Glomerular endothelial cell (primary cell): ENCODE data around the genes SH3TC1 and USP17L5.

- RAMPAGE, long total RNA = no peak
These were observed 13.3 kb upstream of the ABLIM2 start for GRCh38 chr4:8171898-8172341.

GRCh38 chr4:8198723-8199700 is at the start of gene SH3TC1:
Gene SH3TC1 (plus strand): TSS chr4:8199290.
- RAMPAGE, long total RNA = start-site peak on the plus strand at chr4:8199283-8199371, 396 and 787 reads in 2 replicates

- RAMPAGE, long total RNA = no peak
These were observed 21.8 kb downstream of the SH3TC1 start for GRCh38 chr4:8220874-8221379.

- RAMPAGE, long total RNA = no peak
These were observed 36.6 kb downstream of the HTRA3 start for GRCh38 chr4:8306036-8306656.

GRCh38 chr4:8319934-8320391 is 50.4 kb downstream of the HTRA3 start:
- RAMPAGE, long total RNA = no peak

- RAMPAGE, long total RNA = no peak
These were observed 74.6 kb downstream of the ACOX3 start for GRCh38 chr4:8365793-8366466.

GRCh38 chr4:8394149-8394653 is 46.3 kb downstream of the ACOX3 start:
- RAMPAGE, long total RNA = no peak

DNA sequence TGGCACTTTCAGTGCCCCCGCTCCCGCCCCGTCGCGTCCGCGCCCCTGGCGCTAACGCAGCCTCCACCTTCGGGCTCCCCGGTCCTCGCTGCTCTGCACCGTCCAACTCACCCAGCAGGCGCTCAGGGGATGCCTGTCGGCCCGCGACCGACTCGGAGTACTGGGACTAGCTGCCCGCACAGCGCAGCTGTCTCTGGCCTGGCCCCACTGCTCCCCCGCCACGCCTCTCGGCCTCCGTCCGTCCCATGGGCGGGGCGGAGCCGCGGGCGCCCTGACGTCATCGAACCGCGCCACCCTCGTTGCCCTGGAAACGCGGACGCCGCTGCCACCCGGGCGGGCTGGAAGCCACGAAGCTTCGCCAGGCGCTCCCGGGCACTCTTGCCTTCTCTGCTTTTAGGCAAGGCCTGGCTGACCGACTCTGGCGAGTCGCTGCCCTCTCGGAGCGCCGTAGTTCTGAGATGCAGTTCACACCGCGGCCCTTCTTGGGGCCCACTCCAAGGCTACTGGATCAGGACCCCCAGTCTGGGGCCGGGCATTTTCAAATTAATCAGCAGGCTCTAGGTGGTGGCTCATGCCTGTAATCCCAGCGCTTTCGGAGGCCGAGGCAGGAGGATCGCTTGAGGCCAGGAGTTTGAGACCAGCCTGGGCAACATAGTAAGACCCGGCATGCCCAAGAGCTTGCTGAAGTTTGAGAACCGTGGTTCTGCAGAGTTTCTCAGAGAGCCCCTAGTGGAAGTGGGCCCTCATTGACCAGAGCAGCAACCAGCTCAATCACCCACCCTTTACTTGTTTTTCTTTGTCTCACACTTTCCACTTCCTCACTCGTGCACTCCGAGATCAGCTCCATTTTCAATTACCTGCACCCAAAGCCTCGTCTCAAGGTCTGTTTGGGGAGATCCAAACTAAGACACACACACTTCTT is 12.0 kb downstream of the ACOX3 start:
- RAMPAGE, long total RNA = start-site peak on the minus strand centred at position 209 of the sequence, 41 bp wide, 22 and 42 reads in 2 replicates

DNA sequence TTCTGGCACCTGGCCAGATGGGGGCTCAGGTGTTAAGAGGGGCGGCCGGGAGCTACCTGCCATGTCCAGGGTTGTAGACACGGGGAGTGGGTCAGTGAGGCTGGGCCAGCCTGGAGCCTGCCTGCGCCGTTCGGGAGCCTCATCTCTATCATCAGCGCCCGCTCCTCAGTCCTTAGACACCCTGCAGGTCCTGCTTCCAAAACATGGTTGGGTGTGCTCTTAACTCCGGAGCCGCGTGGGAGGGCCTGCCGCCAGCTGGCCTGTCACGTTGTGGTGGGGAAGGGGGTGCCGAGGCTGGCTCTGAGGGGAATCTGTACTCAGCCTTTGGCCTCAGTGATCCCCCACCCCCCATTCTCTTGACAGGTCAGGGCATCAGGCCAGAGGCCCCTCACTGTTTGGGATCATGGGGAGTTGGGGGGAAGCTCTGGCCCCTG is 33.2 kb downstream of the TRMT44 start:
- RAMPAGE, long total RNA = no peak

- RAMPAGE, long total RNA = no peak
These were observed 17.9 kb upstream of the FAM90A26 start for GRCh38 chr4:9151966-9152985.

DNA sequence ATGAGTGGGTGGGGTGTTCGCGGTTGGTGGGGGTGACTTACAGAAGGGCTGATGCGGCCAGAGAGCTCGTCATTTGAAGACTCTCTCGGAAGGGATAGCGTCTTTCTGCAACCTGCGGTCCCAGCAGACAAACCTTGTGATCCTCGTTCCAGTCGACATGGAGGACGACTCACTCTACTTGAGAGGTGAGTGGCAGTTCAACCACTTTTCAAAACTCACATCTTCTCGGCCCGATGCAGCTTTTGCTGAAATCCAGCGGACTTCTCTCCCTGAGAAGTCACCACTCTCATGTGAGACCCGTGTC is at the start of gene USP17L5:
USP17L5 (plus strand) TSS at position 158 of the 304 bp plus-strand sequence.
- RAMPAGE, long total RNA = no peak

- RAMPAGE, long total RNA = no peak
These were observed 2.5 kb upstream of the SLC2A9 start for GRCh38 chr4:10023744-10024164.

GRCh38 chr4:10103661-10104048 is 12.9 kb downstream of the WDR1 start:
- RAMPAGE, long total RNA = no peak

GRCh38 chr4:10118037-10118975 is 1.7 kb upstream of the WDR1 start:
- RAMPAGE, long total RNA = no peak

DNA sequence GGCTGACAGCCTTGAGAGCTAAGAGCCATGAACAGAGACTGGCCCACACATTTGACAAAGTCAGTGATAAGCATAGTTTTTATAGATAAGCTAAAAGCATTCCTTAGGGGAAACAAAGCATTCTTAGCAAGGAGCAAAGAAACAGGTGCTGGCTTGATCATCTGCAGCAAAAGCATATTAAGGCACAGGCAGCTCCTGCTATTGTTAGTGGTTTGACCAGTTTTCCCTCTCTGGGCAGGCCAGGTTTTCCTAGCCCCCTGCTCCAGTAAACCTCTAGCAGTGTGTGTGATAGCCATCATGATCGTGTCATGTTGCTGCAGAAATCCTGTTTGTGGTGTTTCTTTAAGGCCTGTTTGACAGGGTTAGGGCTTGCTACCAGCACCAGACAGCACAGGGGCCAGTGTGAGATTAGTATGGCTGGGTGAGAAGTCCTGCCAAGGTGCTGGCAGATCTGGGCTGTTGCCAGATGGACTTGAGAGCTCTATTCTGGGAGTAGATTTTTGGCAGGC is 57.7 kb upstream of the WDR1 start:
- RAMPAGE, long total RNA = no peak

DNA sequence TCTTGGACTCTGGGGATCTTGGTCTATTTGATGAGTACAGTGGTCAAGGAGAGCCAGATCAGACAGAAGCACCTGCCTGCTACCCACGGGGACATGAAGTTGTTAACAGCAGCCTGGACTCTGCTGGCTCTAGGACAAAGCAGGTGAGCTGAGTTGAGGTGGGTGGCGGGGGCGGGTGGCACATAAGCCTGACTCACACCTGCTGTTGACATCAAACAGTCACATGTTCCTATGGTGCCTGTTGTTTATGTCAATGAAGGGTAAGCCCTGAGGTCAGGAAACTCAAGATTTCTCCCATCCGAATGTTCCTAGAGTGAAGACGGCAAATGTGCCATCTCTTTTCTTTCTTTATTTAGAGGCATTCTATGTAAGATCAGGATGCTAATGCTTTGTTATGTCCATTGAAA is 50.2 kb upstream of the CLNK start:
- RAMPAGE, long total RNA = no peak

DNA sequence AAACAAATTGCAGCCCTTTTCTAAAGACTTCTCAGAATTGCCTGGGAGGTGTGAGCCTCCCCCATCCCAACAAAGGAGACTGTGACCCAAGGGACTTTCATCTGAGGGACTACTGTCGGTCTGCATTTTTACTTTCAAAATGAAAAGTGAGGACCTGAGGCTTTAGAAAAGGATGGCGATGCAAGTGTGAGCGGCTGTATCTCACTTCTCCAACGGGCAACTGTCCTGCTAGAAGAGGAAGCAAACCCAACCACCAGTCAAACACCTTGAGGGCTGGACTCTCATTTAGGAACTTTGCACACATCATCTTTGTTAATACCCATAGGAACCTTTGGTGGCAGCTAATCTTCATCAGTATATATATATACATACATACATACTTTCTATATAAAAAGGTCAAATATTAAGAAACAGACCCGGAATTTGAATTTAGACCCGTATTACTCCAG is 62.7 kb upstream of the CLNK start:
- RAMPAGE, long total RNA = no peak

GRCh38 chr4:11543473-11544352 is 115.0 kb upstream of the HS3ST1 start:
- RAMPAGE, long total RNA = no peak

DNA sequence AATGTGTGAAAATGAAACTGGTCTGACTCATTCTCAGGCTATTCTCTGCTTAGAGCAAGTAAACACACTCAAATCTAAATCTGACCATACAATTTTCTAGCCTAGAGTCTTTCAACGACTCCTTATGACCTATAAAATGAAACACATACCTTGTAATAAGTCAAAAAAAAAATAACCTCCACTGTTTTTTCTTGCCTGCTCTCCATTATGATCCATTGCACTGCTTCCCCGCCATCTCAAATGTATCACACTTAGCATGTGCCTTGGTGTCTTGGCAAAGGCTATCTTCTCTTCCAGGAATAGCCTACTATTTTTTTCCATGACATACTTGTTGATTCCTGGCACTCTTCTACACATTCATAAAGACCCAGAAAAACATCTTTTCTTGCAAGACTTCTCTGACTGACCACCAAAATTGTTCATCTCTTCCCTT is 965.1 kb upstream of the HS3ST1 start:
- RAMPAGE, long total RNA = no peak

DNA sequence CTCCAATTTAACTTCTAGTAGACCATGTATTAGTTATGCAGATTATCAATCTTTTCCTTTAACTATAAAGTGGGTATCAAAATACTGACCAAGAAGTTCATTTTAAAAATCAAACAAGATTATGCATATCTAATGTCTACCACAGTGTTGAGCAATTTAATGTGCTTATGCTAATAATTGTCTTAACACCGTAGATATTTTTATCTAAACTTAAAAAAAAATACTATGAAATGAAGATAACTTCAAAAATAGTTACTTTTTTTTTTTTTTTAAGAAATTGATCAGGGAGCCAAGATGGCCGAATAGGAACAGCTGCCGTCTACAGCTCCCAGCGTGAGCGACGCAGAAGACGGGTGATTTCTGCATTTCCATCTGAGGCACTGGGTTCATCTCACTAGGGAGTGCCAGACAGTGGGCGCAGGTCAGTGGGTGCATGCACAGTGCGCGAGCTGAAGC is 581.0 kb downstream of the RAB28 start:
- RAMPAGE, long total RNA = no peak